ENCODE data around the genes TSSK1B and TRIM36.

- PRO-cap, result unidirectional peak, plus-strand start at chr5:110985740; unidirectional peak, plus-strand start at chr5:110985908
- RAMPAGE, long total RNA, result no peak
These were observed 85.9 kb upstream of the TSLP start for GRCh38 chr5:110985491-110986121.

GRCh38 chr5:111229647-111230100 lies 5.5 kb downstream of the CAMK4 start:
- PRO-cap, result no peak
- RAMPAGE, long total RNA, result no peak

- PRO-cap, result no peak
- RAMPAGE, long total RNA, result no peak
These were observed 8.3 kb downstream of the CAMK4 start for GRCh38 chr5:111232510-111232929.

- PRO-cap, result no peak
- RAMPAGE, long total RNA, result no peak
These were observed 1.7 kb downstream of the NREP start for GRCh38 chr5:111755049-111755892.

- PRO-cap, result no peak
- RAMPAGE, long total RNA, result no peak
These were observed 954 bp downstream of the NREP start for GRCh38 chr5:111756018-111756462.

GRCh38 chr5:112338319-112338857 lies 80.7 kb downstream of the EPB41L4A start:
- PRO-cap, result no peak
- RAMPAGE, long total RNA, result no peak

GRCh38 chr5:112532821-112533336 lies 113.8 kb upstream of the EPB41L4A start:
- PRO-cap, result no peak
- RAMPAGE, long total RNA, result no peak

DNA sequence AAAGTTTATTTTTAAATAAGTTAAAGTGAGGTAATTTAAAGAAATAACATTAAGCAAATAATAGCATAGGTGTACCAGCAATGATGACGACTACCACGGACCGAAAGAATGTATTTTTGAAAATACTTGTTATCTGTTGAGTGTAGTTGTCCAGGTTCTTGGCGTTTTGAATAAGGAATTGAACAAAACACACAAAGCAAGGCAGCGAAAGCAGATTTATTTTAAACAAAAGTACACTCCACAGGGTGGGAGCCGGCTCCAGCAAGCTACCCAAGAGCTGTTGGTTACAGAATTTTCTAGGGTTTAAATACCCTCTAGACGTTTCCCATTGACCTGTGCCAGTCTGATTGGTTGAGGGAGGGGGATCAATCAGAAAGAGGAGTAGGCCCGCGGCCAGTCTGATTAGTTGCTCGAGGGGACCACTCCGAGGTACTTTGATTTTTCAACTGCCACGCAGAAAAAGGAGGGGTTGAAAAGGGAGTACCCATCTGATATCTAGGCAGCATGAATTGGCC lies 884 bp downstream of the SRP19 start:
- PRO-cap, result unidirectional peak, minus-strand start at position 279 of the sequence
- RAMPAGE, long total RNA, result no peak

DNA sequence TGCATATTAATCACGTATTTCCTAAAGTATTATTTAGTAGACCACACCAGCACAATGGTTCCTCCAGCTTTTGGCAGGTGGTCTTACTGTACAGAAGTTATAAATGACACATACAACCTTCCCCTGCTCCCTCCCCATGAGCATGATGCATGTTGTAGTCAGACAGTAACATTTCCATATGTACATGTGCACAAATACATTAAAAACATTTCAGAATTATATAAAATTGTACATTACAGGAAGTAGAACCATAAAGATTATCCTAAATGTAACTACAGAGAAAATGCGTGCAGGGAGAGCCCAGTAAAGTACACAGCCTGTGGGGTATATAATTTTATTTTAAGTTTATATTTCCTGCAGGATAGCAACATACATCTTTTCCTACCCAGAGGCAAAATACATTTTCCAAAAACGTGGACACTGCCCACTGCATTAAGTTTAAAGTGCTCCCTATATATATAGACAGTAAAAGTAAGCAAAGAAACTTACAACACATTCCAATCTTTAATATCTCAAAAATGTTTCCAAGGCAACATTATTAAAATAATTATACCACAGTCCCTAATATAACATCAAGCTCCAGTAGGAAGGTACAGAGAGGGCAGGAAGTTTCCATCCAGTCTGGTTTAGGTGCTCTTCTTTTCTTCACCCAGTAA lies 17.2 kb downstream of the SRP19 start:
- PRO-cap, result no peak
- RAMPAGE, long total RNA, result no peak

DNA sequence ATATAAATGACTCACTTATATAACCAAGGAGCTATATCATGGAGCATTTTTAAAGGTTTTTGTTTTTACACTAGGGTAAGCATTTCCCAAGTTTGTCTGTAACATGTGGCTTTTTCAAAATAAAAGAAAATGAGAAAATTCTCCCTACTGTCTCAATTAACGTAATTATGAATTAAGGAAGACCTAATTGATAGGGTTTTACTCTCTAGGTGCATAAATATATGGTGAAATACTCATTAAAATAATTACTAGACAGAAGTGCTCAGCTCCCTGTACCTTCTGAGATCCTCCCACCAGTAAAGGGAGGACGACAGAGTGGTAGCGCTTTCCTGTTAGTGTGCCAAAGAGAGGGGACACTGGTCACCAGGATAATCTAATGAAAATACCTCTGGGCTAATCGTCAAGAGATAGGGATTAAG lies 1.4 kb downstream of the REEP5 start:
- PRO-cap, result no peak
- RAMPAGE, long total RNA, result no peak

DNA sequence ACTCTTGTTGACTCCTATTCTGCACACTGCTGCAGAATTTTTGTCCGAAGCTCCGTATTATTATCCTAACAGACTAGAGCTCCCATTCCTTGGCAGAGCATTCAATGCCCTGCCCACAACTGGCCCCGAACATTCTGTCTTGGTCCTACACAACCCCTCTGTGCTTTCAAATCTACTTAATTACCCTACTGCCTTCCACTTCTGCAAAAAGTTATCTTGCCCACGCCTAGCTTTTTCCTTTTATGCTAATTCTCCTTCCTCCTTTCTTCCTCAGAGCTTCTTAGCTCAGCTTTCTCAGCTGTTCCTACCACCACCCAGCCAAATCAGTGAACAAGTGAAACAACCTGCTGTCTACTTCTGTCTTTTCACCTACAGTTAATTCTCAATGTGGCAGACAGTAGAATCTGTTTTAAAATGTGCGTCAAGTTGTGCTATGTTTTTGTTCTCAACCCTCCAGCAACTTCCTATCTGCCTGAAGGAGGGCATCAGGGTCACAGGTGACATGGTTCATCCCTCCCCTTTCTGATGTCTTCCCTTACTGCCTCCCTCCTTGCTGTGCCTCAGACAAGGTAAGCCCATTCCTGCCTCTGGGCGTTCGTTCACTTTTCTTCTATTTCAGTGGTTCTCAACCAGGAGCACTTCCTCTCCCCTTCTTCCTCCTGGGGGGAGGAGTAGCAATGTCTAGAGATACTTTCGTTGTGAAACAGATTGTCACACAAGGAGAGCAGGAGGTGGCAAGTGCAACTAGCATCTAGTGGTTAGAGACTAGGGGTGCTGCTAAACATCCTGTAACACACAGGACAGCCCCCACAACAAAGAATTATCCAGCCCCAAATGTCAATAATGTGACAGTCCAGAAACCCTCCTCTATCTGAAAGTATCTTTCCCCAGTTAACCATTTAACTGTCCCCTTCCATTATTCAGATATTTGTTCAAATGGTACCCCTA lies 1.3 kb upstream of the REEP5 start:
- PRO-cap, result no peak
- RAMPAGE, long total RNA, result no peak

DNA sequence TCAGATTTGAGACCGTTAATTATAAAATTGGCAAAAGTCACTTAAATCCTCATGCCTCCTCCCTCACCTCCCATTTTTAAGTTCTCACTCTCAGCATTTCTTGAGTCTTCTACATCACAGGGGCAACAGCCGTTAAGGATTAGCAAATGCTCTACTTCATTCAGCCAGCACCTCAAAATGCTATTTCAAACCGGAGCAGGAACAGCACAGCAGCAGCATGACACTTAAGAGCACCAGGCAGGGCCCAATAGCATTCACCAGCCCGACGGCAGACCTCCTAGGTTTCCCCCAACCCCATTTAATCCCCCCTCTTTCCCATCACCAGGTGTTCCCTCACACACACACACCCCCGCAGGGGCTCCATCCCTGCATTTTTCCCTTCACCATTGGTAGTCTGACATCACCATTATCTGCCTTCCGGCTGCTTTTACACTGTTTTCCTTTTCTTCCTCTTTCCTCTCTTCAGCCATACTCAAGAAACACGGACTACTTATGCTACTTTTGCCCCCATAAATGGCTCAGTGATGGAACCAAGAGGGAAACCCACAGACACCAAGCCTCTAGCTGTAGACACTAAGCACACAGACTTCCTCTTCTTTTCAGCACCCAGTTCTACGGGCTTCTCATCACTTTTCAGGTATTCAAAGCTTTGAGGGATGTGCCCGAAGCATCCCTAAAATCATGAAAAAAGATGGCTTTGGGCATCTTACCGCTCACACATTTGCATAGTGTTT lies 141.7 kb downstream of the TSSK1B start:
- PRO-cap, result bidirectional peak, plus-strand start at position 188 of the sequence, minus-strand start at position 98 of the sequence; bidirectional peak, plus-strand start at position 442 of the sequence, minus-strand start at position 249 of the sequence; bidirectional peak, plus-strand start outside the sequence, minus-strand start at position 614 of the sequence
- RAMPAGE, long total RNA, result no peak

DNA sequence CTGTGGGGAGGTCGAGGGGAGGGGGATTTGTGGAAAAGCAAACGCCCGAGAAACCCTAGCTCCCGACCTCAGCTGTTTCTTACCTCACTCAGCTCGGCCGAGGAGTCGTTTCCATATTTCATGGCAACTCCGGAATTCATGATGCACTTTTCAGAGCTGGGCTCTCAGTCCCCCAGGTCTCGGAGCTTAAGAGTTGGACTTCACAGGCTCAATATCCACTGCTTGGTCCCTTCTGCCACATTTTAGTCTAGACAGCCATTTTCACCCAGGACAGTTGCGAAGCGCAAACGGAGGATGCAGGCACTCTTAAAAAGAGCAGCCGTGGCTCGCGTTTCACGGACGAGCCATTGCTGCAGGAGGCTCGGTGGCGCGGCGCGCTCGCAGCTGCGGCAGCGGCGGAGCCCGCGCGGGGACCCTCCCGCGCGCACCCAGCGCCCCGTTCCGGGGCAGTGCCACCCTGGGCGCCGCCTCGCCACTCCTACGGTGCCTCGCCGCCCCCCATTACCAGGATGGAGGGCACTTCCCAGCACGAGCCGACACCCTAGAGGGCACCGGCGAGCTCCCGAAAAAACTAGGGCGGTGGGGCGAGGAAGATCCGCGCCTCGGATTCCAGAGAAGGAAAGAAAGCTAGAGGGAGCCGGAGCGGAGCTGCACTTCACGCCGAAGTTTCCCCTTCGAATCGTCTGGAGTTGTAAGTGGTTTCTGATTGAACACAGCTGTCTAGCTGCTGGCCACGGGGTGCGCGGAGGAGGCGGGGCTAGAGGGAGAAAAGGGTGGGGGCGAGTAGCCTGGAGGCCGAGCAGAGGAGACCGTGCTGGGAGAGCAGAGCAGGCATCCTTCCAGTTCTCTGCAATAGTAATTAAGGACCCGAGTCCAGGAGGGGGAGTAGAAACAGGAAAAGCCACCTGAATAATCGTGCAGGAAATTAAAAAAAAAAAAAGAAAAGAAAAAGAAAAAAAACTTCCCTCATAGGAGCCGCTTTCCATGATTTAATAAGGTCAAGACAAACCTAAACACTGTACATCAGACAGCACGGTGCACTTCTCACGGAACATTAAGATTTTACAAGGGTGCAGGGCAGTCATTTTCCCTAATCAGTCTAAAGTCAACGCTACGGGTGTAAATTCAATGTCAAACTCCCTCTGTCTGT lies 140.2 kb downstream of the TSSK1B start:
- PRO-cap, result bidirectional peak, plus-strand start at position 167 of the sequence, minus-strand start at position 31 of the sequence; bidirectional peak, plus-strand start at position 347 of the sequence, minus-strand start at position 313 of the sequence; bidirectional peak, plus-strand start at position 802 of the sequence, minus-strand start at position 693 of the sequence
- RAMPAGE, long total RNA, result no peak

DNA sequence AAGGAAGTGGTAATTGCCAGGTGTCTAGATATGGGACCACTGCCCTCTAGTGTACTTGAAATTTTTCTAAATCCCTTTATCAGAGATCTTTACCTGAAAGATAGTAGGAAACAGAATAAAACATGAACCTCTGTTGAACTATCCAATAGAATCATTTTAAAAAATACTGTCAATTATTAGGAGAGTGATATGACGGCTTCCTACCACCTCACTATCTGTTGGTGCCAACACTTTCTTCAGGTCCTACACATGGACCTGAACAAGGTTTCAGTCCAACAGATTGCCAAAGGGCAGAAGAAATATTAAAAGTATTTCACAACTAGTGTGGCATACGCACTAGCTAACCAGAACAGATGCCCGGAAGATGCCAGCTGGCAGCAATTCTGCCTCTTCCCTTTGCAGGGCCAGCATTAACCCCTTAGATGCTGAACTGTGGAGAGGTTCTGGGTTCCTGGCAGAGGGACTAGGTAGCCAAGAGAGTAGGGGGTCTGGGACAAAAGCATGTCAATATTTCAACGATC lies 104.0 kb downstream of the TSSK1B start:
- PRO-cap, result no peak
- RAMPAGE, long total RNA, result no peak

DNA sequence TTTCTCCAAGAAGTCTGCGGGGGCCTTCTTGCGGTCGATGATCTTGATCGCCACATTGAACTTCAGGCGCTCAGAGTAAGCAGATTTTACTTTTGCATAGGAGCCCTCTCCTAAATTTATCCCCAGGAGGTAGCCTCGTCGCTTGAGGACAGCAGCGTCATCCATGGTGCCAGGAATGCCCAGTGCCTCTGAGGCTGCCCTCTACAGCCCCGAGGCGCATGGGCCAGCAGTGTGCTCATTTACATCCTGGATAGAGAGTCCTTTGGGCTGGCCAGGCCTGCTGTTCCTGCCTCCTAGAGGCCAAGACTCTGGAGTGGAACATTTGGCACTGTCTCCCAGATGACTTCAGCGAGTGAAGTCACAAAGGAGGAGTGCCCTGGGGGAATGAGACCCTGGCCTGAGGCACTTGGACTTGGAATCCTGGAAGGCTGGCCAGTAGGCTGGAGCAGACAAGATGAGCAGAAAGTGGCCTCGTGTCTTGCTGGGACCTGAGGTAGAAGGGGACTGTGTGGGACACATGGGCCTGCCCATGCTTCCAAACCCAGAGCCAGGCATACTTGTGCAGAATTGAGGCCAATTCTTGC lies at the start of gene TSSK1B:
Gene TSSK1B, minus strand, starts transcription at position 315 of the 584 bp plus-strand sequence.
- PRO-cap, result no peak
- RAMPAGE, long total RNA, result no peak

DNA sequence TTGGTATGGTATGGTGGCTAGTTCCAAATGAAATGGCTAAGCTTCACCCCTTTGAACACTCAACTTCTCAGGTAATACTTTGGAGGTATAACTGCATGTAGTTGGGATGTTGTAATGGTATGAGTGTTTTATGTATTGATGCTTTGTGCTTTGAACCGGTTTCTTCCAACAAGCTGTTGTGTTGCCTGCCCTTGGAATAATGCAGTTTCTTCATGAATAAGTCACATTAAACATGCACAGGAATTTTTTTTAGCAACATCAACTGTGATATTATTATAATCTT lies 177.5 kb downstream of the YTHDC2 start:
- PRO-cap, result no peak
- RAMPAGE, long total RNA, result no peak

GRCh38 chr5:114360666-114361484 lies 995 bp upstream of the KCNN2 start:
- PRO-cap, result bidirectional peak, plus-strand start at chr5:114360957, minus-strand start at chr5:114360883; bidirectional peak, plus-strand start at chr5:114361129, minus-strand start at chr5:114361135; bidirectional peak, plus-strand start at chr5:114361265, minus-strand start at chr5:114361230; bidirectional peak, plus-strand start at chr5:114361344, minus-strand start at chr5:114361616
- RAMPAGE, long total RNA, result no peak

- PRO-cap, result bidirectional peak, plus-strand start at chr5:115169223, minus-strand start at chr5:115169294; bidirectional peak, plus-strand start at chr5:115169623, minus-strand start at chr5:115169617; bidirectional peak, plus-strand start at chr5:115170066, minus-strand start at chr5:115169908
- RAMPAGE, long total RNA, result start-site peak on the minus strand at chr5:115169884-115169912, 115 and 22 reads in 2 replicates
These were observed at the start of gene TRIM36 for GRCh38 chr5:115168797-115170177. Gene TRIM36 (minus strand): TSS chr5:115169908.

DNA sequence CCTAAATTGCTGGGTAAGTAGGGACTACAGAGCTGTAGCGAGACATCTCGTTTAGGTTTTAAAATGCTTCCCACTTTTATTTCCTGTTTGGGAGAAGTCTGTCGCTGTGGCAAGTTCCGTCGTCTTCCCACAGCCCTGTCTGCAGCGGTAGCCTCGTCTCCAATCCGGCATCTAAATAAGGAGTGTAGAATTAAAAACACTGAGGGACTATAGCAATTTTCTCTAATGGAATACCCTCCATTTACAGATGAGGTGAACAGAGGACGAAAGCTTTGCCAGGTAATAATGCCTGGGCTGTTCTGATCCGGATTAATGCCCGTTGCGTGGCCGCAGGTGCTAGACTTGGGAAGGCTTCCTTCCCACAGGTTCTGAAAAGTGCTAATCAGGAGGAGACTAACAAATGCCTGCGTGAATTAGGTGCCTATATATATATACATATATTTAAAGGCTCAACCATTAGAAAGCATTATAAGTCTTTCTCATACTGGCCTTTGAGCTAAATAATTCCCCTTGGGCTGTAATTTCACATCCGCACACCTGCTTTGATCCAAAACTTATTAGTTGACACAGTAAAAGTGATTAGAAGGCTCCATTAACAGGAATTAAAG lies 1.4 kb upstream of the TRIM36 start:
- PRO-cap, result no peak
- RAMPAGE, long total RNA, result no peak

DNA sequence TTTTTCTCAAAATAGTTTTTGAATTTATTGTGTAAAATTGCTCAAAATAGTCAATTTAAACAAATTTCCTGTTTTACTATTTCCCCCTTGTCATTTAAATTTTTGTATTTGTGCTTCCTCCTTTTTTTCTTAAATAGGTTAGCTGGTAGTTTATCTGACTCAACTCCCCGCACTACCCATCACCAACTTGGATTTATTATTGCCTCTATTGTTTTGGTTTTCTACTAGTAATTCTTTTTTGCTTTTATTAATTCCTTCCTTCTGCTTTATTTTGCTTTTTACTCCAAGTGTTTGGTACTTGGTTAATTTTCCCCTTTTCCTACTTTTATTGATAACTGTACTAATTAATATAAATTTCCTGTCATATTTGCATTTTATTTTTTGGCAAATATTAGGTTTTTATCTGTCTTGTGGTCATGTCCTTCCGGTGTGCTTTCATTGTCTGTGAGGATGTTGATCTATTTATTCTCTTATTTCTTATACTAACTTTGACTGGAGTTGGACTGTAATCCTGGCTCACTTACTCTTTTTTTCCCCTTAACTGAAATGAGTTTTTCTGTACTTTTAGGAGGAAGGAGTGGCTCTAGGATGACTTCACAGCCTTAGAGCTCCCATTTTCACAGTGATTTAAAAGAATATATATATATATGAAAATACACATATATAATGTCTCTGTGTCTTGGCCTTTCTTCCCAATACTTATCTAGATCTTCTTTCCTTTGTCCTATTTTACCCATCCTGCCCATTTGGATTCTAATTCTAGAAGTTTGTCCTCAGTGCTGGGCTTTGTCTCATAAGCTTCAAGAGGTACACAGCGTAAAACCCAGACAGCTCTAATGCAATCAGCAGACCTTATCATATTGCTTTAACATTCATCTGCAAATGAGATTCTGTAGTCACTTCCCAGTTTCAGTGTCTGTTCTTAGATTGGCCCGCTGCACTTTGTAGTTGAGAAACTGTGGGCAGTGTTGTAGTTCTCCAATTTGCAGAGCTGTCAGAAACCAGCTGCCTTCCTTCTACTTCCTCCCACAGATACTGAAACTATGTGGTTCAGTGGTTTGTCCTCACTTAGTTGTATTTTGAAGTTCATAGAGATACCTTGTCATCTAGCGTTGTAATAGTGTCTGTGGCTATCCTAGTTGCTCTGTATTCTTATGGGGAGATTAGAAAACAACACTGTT lies 39.2 kb upstream of the TRIM36 start:
- PRO-cap, result no peak
- RAMPAGE, long total RNA, result no peak